Ishikawa (cell line): ENCODE measurements around a stretch of chr6.

DNA sequence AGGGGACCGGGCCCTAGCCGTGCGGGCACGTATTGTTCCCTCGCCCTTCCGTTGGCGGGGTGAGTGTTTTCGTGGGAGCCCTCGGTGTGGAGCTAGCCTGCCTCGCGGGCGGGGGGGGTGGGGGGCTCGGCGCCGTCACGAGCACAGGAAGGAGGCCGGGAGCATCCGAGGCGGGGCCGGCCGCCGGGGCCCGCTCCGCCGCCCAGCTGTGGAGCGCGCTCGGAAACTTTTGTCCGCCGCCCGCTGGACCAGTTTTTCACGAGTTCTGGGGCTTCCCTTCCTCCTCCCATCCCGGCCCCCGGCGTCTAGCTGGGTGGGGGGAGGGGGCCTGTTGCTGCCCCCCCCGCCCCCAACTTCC, 1.1 kb downstream of the RREB1 start:
- RRBS: 2% methylated on average over 11 of the region's 36 CpGs

DNA sequence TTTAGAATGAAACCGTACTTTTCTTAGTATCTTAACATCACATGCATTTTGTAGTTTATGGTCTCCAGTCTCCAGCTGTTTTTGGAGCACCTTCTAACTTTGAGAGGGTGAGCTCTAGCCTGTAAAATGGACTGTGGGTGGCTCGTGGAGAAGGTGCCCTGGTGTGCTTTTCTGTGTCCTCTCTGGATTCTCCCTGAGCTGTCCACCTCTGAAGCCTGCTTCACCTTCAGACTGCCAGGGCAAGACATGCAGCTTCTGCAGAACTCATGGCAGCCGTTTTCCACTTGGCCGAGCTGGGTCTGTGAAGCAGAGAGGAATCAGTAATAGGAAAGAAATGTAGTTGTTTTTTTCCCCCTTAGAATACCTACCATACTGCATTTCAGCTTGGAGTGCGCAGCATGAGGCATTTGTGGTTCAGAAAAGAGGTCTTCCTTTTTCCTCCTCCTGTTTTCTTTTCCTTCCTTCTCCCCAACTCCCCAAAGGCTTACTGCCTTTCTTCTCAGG, 39.2 kb downstream of the RREB1 start:
- RRBS: no CpG with 5 or more reads among the region's 5 CpGs

GRCh38 chr6:7188971-7189918, 81.5 kb downstream of the RREB1 start:
- RRBS: no CpG with 5 or more reads among the region's 9 CpGs

DNA sequence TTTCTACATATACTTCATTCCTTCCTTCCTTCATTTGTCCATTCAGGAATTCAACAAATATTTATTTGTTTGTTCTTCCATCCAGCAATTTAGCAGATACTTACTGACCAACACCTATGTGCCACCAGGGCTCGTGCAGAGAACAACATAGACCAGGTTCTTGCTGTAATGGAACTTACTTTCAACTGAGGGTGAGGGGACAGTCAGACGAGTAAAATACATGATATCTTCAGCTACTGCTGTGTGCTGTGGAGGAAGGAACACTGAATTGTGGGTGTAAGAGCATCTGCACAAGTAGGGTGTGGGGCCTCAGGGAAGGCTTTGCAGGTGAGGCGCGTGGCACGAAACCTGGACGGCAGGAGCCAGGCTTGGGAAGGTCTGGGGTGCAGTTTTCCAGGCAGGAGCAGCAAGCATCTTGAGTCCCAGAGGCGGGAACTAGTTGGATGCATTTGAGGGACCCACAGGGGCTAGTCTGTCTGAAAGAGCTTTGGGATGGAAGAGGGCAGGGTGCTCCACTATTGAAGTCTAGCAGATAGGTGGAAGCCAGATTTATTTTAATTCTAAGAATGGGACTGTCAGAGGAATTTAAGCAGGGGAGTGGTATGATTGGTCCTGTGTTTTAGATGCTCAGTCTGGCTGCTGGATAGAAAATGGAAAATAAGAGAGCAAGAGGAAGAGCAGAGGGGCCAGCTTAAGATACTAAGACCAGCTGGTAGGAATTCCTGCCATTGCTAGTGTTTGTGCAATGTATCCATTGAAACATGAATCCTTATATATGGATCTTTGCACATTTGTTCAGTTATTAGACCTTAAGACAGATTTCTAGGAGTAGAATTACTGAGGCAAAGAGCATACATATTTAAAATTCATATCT, 98.9 kb downstream of the RREB1 start:
- RRBS: no CpG with 5 or more reads among the region's 7 CpGs

DNA sequence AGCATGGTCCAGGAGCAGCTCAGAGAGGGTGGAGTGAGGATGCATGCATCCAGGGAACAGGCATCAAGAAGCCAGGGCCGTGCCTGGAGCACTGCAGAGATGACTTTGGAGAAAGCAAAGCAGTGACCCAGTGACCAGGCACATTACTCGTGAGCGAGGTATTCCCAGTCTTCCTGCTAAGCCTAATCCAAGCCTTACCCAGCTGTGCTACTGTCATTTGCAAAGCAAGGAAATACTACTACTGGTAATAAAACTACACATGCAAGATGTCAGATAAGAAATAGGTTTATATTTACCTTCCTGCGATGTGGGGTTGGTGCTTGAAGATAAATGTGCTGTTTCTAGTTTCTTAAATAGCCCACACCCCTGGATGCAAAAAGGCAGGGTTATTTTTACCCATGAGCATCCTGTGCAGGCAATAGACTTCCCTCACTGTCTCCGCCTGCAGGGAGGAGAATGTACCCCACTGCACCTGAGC, 62.9 kb downstream of the SSR1 start:
- RRBS: no CpG with 5 or more reads among the region's 5 CpGs

- RRBS: 95% methylated on average over 4 of the region's 42 CpGs
Observed at GRCh38 chr6:7314863-7316051, 2.3 kb upstream of the SSR1 start.

DNA sequence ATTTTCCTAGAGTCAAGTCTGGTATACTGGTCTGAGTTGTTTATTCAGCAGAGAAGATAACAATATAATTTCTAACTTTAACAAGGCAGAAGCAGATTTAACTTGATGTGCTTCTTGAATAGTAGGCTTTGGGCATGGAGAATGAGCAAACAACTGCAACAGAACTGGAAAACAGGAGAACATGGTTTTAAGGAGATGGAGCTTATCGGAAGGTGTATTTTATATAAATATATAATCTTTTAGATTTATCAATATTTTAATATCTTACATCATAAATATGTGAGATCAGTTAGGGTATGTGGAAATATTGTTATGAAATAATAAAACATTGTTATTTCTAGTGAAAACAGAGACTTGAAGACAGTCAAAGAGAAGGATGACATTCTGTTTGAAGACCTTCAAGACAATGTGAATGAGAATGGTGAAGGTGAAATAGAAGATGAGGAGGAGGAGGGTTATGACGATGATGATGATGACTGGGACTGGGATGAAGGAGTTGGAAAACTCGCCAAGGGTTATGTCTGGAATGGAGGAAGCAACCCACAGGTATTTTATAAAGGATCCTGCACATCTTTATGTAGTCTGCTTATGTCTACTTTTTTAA, 3.3 kb downstream of the RIOK1 start:
- RRBS: no CpG with 5 or more reads among the region's 3 CpGs

GRCh38 chr6:7519453-7519791, 22.0 kb upstream of the DSP start:
- RRBS: no CpG with 5 or more reads among the region's 3 CpGs

DNA sequence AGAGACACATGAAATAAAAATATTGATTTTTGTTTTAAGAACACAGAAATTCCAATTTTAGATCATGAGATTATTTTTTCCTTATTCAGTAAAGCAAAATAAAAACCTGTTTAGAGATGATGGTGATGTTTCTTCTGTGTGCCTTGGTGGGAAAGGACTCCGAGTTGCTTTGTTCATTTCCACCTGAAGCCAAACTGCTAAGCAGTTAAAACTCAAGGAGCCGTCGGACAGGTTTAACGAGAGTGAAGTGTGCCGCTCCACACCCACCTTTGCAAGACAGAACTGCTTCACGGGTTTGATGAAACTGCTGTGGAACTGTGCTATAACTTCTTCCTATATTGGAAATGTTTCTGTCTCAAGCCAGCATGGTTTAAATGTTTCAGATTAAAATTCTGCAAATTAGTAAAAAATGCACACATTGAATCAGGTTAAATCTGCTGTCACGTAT, 9.3 kb upstream of the DSP start:
- RRBS: no CpG with 5 or more reads among the region's 7 CpGs

- RRBS: no CpG with 5 or more reads among the region's 18 CpGs
Observed at GRCh38 chr6:8667086-8667513, 231.8 kb upstream of the SLC35B3 start.

DNA sequence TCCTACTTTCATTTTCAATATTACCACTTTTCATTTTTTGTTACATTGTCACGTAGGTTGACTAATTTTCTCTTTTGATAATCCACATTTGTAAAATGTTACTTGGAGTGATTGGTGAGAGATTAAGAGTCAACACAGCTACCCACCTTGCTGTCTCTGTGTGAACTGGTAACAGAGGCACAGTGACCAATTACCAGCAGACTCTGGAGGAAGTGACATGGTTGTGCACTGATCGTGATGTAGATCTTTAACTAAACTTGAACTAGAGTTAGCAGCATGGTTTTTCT, 308.0 kb upstream of the SLC35B3 start:
- RRBS: no CpG with 5 or more reads among the region's 2 CpGs

GRCh38 chr6:9101270-9101649, 665.9 kb upstream of the SLC35B3 start:
- RRBS: no CpG with 5 or more reads among the region's 1 CpG

- RRBS: no CpG with 5 or more reads among the region's 3 CpGs
Observed at GRCh38 chr6:9481881-9482435, 932.9 kb downstream of the TFAP2A start.

DNA sequence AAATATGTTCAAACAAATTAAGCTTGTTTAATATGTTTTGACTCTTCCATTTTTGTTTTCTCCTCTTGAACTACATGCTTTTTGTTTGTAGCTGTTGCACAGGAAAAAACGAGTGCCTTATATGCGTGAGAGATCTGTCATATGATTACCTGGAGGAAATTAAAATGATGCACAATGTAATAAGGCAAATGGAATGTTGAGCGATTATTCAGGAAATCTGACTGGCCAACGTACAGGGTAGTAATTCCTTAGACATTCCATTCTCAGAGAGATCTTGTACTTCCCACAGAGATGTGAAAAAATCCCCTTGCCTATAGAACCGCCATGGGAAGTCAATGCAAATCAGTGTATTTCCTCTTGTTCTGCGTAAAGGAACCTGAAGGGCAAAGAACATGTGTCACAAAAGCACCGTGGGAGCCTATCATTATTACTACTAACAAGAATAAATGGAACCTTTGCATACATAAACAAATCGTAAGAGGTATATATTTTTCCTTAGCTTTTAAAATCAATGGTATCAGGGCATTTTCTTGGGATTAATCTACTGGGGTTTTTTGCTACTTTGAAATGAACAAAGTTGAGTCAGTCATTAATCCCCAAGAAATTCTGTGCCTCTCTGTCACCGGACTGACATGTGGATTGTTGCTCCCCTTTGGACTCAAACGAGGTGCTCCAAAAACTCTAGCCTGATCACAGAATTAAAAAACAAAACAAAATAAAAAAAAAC, 911.4 kb downstream of the TFAP2A start:
- RRBS: no CpG with 5 or more reads among the region's 10 CpGs

DNA sequence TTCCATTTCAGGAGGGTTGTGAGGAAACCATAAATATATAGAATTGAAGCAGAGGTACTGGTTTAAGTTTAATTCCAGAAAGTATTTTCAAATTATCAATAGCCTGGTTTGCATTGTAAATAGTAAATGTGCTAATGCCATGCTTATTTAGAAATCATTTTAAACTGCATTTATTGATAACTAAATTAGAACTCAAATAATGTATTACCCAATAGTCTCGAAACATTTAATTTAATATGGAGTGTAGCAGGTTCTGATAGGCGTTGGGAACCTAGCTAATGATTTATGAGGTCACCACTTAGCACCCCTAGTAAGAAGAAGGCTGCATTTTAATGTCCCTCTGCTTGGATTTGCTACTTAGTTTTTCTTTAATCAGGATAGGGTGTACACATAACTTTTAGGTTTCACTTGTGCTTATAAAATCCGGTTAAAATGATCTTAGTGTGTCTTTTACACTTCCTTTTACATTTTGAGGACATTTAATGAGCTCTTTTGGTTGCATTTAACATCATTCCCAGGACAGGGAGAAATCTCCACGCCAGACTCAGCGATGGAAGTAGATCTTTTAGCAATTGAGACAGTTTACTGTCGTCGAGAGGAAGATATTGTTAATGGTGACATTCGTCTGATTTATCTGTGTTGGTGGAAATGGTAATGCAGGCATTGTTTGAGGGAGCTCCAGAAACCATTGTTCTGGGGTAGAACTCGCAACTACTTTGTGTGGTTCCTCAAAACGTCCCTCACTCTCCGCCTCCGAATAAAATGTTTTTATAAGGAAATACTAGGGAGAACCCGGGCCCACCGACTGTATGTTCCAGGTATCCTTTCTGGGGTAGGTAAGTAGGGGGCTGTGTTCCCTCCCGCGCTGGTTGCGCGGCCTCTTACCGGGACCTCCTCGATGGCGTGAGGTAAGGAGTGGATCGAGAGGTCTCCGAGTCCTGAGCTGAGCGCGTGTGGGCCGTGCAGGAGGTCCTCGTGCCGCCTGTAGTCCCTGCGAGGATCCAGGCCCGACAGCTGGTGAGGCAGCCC, 5.5 kb downstream of the TFAP2A start:
- RRBS: 85% methylated on average over 7 of the region's 30 CpGs

GRCh38 chr6:10526158-10526634, 5.0 kb downstream of the GCNT2 start:
- RRBS: no CpG with 5 or more reads among the region's 7 CpGs

DNA sequence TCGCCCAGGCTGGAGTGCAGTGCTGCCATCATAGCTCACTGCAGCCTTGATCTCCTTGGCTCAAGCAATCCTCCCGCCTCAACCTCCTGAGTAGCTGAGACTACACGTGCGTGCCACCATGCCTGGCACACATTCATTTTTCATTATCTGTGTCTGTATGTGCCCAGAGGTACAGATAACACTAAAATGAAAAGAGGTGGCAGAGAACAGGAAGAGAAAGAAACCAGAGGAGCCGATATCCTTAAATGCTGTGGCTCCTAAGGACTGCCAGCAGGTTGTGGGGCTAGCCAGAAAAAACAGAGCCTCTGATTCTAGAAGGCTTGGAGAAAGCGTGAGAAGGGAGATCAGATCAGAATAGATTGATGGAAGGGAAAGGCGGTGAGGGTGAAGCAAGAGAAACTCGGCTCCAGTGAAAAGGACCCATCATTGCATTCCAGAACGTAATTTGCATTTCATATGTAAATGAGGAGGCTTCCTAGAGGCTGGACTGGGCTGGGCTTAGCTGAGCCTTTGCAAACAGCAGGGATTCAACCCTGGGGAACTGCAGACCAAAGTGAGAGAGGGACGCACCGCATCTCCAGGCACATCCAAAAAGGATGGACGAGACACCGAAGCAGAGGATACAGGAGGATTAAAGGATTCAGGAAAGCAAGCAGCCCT, 64.2 kb downstream of the GCNT2 start:
- RRBS: no CpG with 5 or more reads among the region's 13 CpGs

DNA sequence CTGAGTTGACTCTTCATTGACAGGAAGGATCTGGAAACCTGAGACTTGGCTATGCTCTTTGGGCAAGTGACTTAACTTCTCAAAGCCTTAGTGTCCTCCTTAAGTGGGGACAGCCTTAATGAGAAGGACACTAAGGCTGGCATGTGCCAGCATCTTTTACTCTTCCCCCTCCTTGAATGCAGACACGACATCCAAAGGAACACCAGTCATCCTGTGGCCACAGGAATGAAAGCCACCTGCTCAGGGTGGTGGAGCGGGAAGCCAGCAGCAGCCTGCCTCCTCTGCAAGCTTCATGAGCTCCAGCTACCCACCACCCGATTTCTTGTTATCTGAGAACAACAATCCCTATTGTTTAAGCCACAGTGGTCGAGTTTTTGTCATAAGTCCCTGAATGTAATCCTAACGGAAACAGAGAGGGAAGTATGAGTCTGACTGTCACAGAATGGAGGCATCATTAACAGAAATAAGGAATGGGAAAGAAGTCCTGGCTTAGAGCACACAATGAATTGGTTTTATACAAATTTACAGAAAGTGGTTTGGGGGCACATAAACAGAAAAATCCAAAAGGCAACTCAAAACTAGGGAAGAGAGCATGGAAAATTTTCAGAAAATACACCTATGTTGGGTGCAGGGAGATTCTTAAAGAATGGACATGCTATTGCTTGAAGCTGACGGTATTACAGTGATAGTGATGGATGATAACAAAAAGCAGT, 44.6 kb downstream of the TMEM14B start:
- RRBS: no CpG with 5 or more reads among the region's 6 CpGs